Measurements from ENCODE around the genes WWC2, CASP3, ACSL1 and CCDC110.

GRCh38 chr4:182916672-182917049, 525 bp downstream of the DCTD start:
- RRBS, result 2% methylated on average over 11 of the region's 17 CpGs
CAGE:
- cytosol, long polyA plus RNA, result no peak
- long polyA plus RNA, result no peak
- nucleus, long polyA plus RNA, result no peak

GRCh38 chr4:183098725-183099803, at the start of gene WWC2:
Gene WWC2 (plus strand): TSS chr4:183099257.
- RRBS, result 2% methylated on average over 36 of the region's 135 CpGs
CAGE:
- cytosol, long polyA plus RNA, result no peak
- long polyA plus RNA, result start-site peak on the plus strand at chr4:183099261-183099290, 75 and 110 reads in 2 replicates
- nucleus, long polyA plus RNA, result start-site peak on the plus strand at chr4:183099138-183099281, 533 reads

- RRBS, result no CpG with 5 or more reads among the region's 3 CpGs
CAGE:
- cytosol, long polyA plus RNA, result no peak
- long polyA plus RNA, result no peak
- nucleus, long polyA plus RNA, result no peak
Measured at GRCh38 chr4:183171726-183172012, 72.6 kb downstream of the WWC2 start.

GRCh38 chr4:183348893-183349758, 26.9 kb upstream of the CLDN24 start:
- RRBS, result no CpG with 5 or more reads among the region's 17 CpGs
CAGE:
- cytosol, long polyA plus RNA, result no peak
- long polyA plus RNA, result no peak
- nucleus, long polyA plus RNA, result no peak

GRCh38 chr4:183406938-183407621, 37.4 kb upstream of the CDKN2AIP start:
- RRBS, result no CpG with 5 or more reads among the region's 35 CpGs
CAGE:
- cytosol, long polyA plus RNA, result no peak
- long polyA plus RNA, result no peak
- nucleus, long polyA plus RNA, result no peak

GRCh38 chr4:183639368-183639846, 19.6 kb downstream of the RWDD4 start:
- RRBS, result no CpG with 5 or more reads among the region's 2 CpGs
CAGE:
- cytosol, long polyA plus RNA, result no peak
- long polyA plus RNA, result no peak
- nucleus, long polyA plus RNA, result no peak

- RRBS, result no CpG with 5 or more reads among the region's 7 CpGs
CAGE:
- cytosol, long polyA plus RNA, result no peak
- long polyA plus RNA, result no peak
- nucleus, long polyA plus RNA, result no peak
Measured at GRCh38 chr4:183659656-183660032, 551 bp downstream of the TRAPPC11 start.

- RRBS, result no CpG with 5 or more reads among the region's 13 CpGs
CAGE:
- cytosol, long polyA plus RNA, result no peak
- long polyA plus RNA, result no peak
- nucleus, long polyA plus RNA, result no peak
Measured at GRCh38 chr4:183806187-183806769, 98.8 kb upstream of the STOX2 start.

DNA sequence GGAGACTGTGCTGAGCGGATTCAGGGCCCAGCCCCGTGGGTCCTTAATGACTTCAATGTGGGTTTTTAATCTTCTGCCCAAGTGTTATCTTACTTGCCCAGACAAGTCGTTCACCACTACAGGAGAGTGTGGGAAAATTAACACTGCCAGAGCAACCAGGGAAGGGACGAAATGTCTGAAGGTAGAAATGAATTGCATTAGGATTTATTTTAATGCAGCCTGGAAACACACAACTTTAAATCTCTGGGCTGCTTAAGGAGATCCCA, 51.9 kb upstream of the STOX2 start:
- RRBS, result no CpG with 5 or more reads among the region's 4 CpGs
CAGE:
- cytosol, long polyA plus RNA, result no peak
- long polyA plus RNA, result no peak
- nucleus, long polyA plus RNA, result no peak

DNA sequence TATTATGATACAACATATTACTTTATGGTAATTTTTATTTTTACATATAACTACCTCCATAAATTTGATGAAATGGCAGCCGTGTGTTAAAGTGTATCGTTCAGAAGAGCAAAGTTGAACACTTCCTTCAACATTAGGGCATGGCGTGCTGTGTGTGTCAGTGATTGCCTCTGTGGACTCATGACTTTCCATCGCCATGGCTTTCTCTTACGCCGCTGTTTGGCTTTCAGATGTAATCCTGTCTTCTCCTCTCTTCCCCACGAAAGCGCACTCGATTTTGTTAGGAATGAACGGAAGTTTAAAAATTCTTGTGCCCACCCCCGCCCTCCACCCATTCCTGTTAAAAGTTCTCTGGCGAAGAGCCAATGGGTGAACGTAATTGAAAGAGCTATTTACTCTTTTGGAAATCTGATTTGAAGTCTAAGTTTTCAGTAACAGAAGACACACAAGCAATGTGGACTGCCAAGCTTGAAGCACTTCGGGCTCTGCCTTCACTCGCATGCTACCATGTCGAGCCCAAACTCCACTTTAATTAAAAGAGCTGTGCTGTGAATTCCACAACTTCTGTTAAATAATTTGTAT, 115.0 kb downstream of the STOX2 start:
- RRBS, result no CpG with 5 or more reads among the region's 16 CpGs
CAGE:
- cytosol, long polyA plus RNA, result no peak
- long polyA plus RNA, result no peak
- nucleus, long polyA plus RNA, result no peak

DNA sequence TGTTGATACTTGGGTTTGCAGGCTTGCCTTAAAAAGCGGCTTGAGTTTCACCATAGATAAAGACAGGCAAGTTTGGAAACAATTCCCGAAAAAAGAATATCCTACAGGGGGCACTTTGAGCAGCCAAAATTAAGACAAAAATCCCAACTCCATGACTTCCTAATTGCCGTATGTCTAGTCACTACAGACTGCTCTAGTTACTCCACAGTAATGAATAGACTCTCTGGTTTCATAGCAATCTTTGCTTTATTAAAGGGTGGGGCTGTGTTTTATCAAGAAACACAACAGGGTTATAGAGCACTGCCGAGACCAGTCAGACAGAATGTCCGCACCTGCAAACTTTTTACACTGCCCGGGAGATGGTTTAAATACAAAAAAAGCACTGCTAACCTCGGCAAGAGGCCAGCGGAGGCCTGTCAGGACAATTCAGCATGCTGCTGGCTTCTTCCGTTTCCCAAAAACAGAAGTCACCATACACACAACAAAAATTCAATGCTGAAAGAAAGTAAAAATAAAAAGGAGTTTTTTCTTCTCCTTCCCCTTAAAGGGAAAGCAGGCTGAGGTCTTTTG, 67.5 kb downstream of the IRF2 start:
- RRBS, result no CpG with 5 or more reads among the region's 9 CpGs
CAGE:
- cytosol, long polyA plus RNA, result no peak
- long polyA plus RNA, result no peak
- nucleus, long polyA plus RNA, result no peak

DNA sequence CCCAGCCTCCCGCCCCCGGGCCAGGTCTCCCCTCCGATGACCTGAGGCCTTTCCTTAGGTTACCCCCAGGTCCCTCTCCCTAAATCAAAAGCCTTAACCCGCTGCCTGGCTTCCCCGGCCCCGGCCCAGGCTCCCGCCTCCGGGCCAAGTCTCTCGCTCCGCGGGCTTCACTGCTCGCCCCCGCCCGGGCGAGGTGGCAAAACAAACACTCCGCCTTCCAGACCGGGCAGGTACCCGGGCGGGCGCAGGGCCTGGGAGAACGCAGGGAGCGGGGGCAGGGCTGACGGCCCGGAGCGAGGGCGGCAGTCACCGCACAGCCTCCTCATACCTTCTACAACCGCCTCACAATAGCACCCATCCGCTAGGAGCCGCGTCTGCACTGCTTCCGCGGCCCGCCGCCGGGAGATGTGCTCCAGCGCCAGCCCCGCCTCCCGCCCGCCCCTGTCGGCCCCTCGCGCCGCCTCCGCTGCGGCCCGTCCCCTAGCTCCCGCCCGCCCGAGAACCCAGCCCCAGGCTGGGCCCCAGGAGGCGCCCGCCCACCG, at the start of gene CASP3:
Gene CASP3 (minus strand): TSS at position 381 of the 542 bp plus-strand sequence.
- RRBS, result under 1% methylated on average over 28 of the region's 53 CpGs
CAGE:
- cytosol, long polyA plus RNA, result start-site peak on the minus strand centred at position 368 of the sequence, 33 bp wide, 992 reads
- long polyA plus RNA, result no peak
- nucleus, long polyA plus RNA, result start-site peak on the minus strand centred at position 367 of the sequence, 36 bp wide, 798 reads

- RRBS, result no CpG with 5 or more reads among the region's 5 CpGs
CAGE:
- cytosol, long polyA plus RNA, result no peak
- long polyA plus RNA, result no peak
- nucleus, long polyA plus RNA, result no peak
Measured at GRCh38 chr4:184752610-184752959, 18.7 kb upstream of the CENPU start.

- RRBS, result 2% methylated on average over 37 of the region's 65 CpGs
CAGE:
- cytosol, long polyA plus RNA, result start-site peak on the minus strand at chr4:184826028-184826094, 23 reads
- long polyA plus RNA, result start-site peak on the minus strand at chr4:184825956-184826102, 32 and 17 reads in 2 replicates
- nucleus, long polyA plus RNA, result no peak
Measured at GRCh38 chr4:184825863-184826311, at the start of gene ACSL1. Gene ACSL1 (minus strand): TSS chr4:184825968.

DNA sequence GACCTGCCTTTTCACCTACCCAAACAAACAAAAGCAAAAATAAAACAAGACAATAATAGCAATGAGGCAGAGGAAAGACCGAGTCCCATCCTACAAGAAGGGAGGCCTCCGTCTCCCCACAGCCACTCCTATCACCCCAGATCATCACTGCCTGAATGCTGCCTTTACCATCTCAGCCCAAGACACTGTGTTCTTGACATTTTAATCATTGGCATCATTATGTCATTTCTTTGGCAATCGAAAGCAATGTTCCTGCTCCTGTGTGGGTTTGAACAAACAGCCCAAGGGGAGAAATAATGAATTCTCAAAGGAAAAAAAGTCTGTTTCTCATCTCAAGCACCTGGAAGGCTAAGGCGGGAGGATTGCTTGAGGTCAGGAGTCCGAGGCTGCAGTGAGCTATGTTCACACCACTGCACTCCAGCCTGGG, 73.0 kb upstream of the ACSL1 start:
- RRBS, result no CpG with 5 or more reads among the region's 5 CpGs
CAGE:
- cytosol, long polyA plus RNA, result no peak
- long polyA plus RNA, result no peak
- nucleus, long polyA plus RNA, result no peak

GRCh38 chr4:185019280-185019935, 1.1 kb downstream of the HELT start:
- RRBS, result 2% methylated on average over 5 of the region's 49 CpGs
CAGE:
- cytosol, long polyA plus RNA, result no peak
- long polyA plus RNA, result no peak
- nucleus, long polyA plus RNA, result no peak

DNA sequence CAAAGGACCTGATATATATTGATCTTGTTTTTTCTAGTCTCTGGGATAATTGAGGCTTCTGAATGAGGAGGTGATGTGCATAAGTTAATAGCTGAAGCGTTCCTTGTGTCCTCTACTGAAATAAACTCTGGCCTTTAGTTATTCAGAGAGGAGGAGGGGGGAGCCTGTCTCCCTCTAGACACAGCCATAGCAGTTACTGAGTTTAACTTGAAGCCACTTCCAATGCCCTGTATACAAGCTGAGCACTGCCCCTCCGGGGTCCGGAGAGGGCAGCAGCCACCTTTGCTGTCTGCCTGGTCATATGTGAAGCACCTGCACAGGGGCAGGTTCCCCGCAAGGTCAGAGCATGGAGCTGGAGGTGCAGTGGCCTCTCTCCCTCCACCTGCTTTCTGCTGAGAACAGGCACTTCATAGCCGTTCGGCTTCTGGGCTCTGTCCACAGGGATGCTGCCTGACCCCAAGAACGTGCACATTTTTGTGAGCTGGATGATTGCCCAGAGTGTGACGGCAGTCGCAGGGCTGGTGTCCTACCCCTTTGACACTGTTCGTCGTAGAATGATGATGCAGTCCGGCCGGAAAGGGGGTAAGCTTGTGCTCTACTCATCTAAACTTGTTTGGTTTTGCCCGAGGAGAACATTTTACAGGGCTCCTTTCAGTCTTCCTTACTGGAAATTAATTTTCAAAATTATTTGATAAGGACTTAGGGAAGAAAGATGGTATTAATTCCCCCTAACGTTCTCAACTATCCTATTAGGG, 2.4 kb downstream of the SLC25A4 start:
- RRBS, result no CpG with 5 or more reads among the region's 15 CpGs
CAGE:
- cytosol, long polyA plus RNA, result no peak
- long polyA plus RNA, result no peak
- nucleus, long polyA plus RNA, result no peak

GRCh38 chr4:185384563-185385224, 11.0 kb downstream of the LRP2BP start:
- RRBS, result no CpG with 5 or more reads among the region's 13 CpGs
CAGE:
- cytosol, long polyA plus RNA, result no peak
- long polyA plus RNA, result no peak
- nucleus, long polyA plus RNA, result no peak

GRCh38 chr4:185399336-185399983, 2.8 kb downstream of the ANKRD37 start:
- RRBS, result no CpG with 5 or more reads among the region's 9 CpGs
CAGE:
- cytosol, long polyA plus RNA, result no peak
- long polyA plus RNA, result no peak
- nucleus, long polyA plus RNA, result no peak

DNA sequence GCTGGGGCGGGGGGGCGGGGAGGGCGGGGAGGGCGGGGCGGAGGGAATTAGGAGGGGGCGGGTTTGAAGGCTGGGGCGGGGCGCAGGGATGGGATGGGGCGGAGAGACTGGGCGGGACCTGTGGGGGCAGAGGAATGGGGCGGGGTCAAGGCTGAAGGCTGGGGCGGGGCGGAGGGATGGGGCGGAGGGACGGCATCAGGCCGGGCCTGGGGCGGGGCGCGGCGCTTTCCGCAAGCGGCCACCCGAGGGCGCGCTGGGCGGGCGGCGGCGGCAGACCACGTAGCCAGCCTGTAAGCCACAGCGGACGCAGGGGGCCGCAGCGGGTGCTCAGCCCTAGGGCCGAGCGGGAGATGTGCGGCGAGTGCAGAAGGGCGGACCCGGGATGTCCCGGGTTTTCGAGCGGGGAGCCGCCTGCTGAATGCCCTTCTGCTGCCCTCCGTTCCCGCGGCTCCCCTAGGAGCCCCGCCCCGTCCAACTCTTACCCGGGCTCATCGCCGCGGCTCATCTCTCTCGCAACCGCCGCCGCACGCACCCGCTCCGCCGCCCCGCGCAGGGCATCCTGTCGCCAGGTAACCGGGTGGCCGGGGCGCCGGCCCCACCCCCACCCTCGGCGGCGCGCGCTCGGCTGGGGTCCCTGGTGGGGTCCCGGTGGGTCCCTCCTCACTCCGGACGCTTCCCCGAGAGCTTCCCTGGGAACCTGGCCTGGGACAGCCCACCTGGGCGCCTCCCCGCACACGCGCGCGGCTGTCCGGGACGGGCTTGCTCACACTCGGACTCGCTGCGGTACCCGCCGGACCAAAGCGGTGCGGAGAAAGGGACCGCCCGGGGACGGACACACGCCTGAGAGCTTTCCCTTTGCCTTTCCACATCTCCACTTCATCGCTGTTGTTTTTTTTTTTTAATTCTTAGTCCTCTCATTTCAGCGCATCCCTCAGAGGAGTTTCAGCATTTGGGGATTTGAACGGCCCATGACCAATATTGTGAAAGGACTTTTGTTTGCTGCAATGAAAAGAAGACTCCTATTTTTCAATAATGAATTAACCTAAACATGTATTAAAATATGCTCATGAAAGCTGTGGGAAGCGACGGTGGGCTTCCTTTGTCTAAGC, at the start of gene CCDC110:
Gene CCDC110 (minus strand): TSS at position 542 of the 1,109 bp plus-strand sequence.
- RRBS, result 5% methylated on average over 39 of the region's 102 CpGs
CAGE:
- cytosol, long polyA plus RNA, result start-site peak on the plus strand centred at position 328 of the sequence, 116 bp wide, 129 reads
- long polyA plus RNA, result no peak
- nucleus, long polyA plus RNA, result start-site peak on the plus strand centred at position 289 of the sequence, 24 bp wide, 49 reads; start-site peak on the minus strand centred at position 545 of the sequence, 62 bp wide, 21 reads

All from H1 (cell line).